SK-MEL-5 (cell line): ENCODE data around the genes AVPR1A and XPOT.

DNA sequence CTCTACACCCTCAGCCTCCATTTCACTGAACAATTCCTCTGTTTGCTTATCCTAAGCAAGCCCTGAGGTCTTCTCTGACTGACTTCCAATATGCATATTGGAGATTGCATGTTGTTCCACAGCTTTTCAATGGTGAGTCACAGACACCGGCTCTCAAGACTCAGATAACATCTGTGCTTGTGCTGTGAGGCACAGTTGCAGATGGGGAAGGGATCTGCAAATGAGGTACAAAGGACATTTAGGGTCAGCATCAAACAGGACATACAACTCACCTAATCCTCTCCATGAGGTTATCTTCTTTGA lies 141.0 kb downstream of the SLC16A7 start:
RAMPAGE:
- cytosol, long total RNA, result no peak
- long total RNA, result no peak
- nucleus, long total RNA, result no peak

RAMPAGE:
- cytosol, long total RNA, result no peak
- long total RNA, result no peak
- nucleus, long total RNA, result no peak
These were observed 674.5 kb downstream of the SLC16A7 start for GRCh38 chr12:60270315-60270645.

DNA sequence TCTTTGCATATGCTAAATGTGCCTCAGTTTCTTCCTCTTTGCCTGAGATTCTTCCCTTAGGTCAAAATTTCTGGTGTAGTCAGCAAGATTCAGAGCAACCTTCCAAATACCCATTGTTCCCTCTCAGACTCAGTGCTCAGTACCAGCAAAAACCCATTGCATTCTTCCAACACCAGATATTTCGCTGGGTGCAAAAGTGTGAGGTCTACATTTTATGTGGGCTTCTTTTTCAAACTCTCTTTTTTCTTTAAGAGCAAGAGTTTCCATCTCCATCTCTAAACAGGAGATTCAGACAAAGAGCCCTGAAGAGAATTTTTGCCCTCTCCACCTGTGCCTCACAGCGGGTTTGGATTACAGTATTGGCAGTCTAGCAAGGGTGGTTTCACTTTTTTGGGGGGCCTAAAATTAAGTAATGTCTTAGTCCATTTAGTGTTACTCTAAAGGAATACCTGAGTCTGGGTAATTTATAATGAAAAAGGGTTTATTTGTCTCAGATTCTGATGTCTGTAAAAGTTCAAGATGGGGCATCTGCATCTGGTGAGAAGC lies 10.6 kb upstream of the USP15 start:
RAMPAGE:
- cytosol, long total RNA, result no peak
- long total RNA, result no peak
- nucleus, long total RNA, result no peak

DNA sequence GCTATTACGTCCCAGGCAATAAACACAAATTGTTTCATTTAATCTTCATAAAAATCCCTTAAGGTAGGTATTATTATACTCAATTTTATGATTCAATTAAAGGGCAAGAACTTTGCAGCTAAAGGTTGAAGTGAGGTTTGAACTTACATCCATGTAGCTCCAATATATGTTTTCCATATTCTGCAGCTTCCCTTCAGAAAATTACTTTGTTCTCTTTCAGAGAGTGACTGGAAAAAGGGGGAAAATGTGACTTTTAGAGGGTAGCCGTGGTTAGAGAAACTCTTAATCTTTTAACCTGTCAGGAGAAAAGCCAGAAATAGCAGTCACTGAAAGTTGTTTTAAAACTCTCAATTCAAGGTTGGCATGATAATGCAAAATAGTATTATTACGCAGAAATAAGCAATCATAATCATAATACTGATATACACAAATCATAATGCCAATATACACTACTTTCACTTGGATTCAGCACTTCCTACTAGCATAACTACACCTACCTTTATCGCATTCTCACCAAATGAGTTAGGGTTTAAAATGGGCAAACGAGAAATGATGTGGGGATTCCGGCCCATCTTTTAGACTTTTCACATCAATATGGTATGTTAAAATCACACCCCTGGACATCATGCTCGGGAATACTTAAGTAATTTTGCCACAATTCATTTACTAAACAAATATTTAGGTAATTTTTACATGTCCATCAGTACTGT lies 1.4 kb upstream of the USP15 start:
RAMPAGE:
- cytosol, long total RNA, result no peak
- long total RNA, result no peak
- nucleus, long total RNA, result no peak

GRCh38 chr12:62465976-62466434 lies 621 bp upstream of the MON2 start:
RAMPAGE:
- cytosol, long total RNA, result no peak
- long total RNA, result no peak
- nucleus, long total RNA, result no peak

RAMPAGE:
- cytosol, long total RNA, result no peak
- long total RNA, result no peak
- nucleus, long total RNA, result no peak
These were observed 21.3 kb downstream of the MON2 start for GRCh38 chr12:62487976-62488328.

RAMPAGE:
- cytosol, long total RNA, result no peak
- long total RNA, result no peak
- nucleus, long total RNA, result no peak
These were observed 45.8 kb downstream of the MON2 start for GRCh38 chr12:62512316-62512962.

DNA sequence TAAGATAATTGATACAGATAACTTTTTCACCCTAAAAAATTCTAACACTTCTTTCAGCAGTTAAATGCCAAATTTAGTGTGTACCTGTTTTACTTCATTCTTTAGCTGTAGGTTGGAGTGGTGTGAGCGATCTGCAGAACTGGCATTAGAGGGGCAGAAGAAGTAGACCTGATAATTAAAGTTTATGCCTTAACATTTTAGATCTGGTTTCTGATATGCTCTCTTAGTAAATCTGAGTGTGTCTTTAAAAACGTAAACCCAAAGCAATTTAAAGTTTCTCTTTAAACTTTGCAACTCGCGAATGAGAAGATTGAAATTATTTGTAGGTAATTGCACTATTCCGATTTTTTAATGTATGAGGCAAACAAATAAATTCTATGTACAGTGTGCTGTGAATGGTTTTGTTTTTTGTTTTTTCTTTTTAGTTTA lies 137.4 kb downstream of the MON2 start:
RAMPAGE:
- cytosol, long total RNA, result no peak
- long total RNA, result no peak
- nucleus, long total RNA, result no peak

DNA sequence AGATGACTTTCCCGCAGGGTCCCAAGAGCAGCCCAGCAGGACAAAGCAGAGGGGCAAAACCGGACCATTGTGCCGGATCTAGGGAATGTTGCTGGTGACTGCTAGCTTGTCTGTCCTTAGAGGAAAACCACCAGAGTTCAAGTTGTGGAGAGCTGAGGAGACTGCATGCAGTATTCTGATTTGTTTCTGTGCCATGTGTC lies 162.9 kb downstream of the MON2 start:
RAMPAGE:
- cytosol, long total RNA, result no peak
- long total RNA, result no peak
- nucleus, long total RNA, result no peak

GRCh38 chr12:62711635-62712558 lies 223.1 kb downstream of the PPM1H start:
RAMPAGE:
- cytosol, long total RNA, result no peak
- long total RNA, result no peak
- nucleus, long total RNA, result no peak

GRCh38 chr12:63150054-63150714 lies 817 bp downstream of the AVPR1A start:
RAMPAGE:
- cytosol, long total RNA, result no peak
- long total RNA, result no peak
- nucleus, long total RNA, result no peak

RAMPAGE:
- cytosol, long total RNA, result no peak
- long total RNA, result no peak
- nucleus, long total RNA, result no peak
These were observed at the start of gene AVPR1A for GRCh38 chr12:63150715-63151448. TSS of gene AVPR1A (minus strand) at chr12:63151201.

RAMPAGE:
- cytosol, long total RNA, result no peak
- long total RNA, result no peak
- nucleus, long total RNA, result no peak
These were observed 1.2 kb downstream of the SRGAP1 start for GRCh38 chr12:63845591-63846186.

GRCh38 chr12:63931409-63931858 lies 86.9 kb downstream of the SRGAP1 start:
RAMPAGE:
- cytosol, long total RNA, result no peak
- long total RNA, result no peak
- nucleus, long total RNA, result no peak

GRCh38 chr12:64221497-64222121 lies 487 bp downstream of the KICS2 start:
RAMPAGE:
- cytosol, long total RNA, result no peak
- long total RNA, result no peak
- nucleus, long total RNA, result no peak

RAMPAGE:
- cytosol, long total RNA, result start-site peak on the plus strand at chr12:64404469-64404650, 1,082 and 1,813 reads in 2 replicates
- long total RNA, result start-site peak on the plus strand at chr12:64404466-64404632, 626 and 1,080 reads in 2 replicates
- nucleus, long total RNA, result no peak
These were observed at the start of gene XPOT for GRCh38 chr12:64404309-64405327. TSS of gene XPOT (plus strand) at chr12:64404392.

DNA sequence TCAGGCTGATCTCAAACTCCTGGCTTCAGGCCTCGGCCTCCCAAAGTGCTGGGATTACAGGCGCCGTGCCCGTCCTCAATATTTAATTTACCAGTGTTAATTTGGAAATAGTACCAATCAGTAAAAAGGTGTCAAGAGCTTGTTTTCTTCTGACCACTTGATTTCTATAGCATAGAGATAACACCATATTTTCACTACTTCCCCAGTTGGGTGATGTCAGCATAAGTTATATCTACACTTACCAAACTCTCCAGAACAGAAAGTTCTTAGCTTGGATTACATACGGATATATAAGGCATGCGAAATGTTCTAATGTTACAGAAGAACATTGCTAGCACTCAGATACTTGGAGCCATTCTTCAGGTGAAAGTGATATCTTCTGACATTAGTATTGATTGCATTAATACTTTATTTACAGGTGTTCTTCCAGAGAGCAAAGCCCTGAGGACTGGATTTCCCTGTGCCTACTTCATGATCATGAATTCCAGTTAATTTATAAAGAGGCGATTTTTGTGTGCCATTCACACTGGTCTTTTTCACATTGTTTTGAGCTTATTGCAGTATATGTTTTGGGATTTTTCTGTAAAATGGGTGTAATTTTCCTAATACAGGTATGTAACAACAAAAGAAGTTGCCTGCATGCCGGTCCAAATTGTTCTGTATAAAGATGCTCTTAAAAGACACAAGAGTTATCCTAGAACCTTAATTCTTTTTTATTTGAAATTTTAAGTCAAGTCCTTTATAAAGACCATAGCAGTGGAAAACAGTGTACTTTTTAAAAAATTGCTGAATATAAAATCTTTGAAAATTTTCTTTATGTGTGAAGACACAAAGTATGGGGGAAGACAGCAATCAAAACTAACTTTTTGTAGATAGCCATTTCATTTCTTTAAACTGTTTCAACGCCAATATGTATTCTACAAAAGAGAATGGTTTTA lies 4.0 kb upstream of the TBK1 start:
RAMPAGE:
- cytosol, long total RNA, result no peak
- long total RNA, result no peak
- nucleus, long total RNA, result no peak

RAMPAGE:
- cytosol, long total RNA, result no peak
- long total RNA, result no peak
- nucleus, long total RNA, result no peak
These were observed 17.1 kb downstream of the TBK1 start for GRCh38 chr12:64468906-64469564.

RAMPAGE:
- cytosol, long total RNA, result no peak
- long total RNA, result no peak
- nucleus, long total RNA, result no peak
These were observed 67.2 kb upstream of the RASSF3 start for GRCh38 chr12:64543115-64543526.

RAMPAGE:
- cytosol, long total RNA, result no peak
- long total RNA, result no peak
- nucleus, long total RNA, result no peak
These were observed 59.8 kb downstream of the RASSF3 start for GRCh38 chr12:64670011-64670525.